Breast epithelium (tissue), 2 donors: Measurements from ENCODE around the genes MARVELD3, PHLPP2 and AP1G1.

- PRO-cap, result no peak
- RAMPAGE, long total RNA, 2 experiments, result start-site peak on the plus strand in 1 of 2 experiments, at chr16:71626204-71626219 at its widest, 42 reads per replicate
These were observed at the start of gene MARVELD3 for GRCh38 chr16:71625928-71626759. MARVELD3 (plus strand) TSS chr16:71626184.

DNA sequence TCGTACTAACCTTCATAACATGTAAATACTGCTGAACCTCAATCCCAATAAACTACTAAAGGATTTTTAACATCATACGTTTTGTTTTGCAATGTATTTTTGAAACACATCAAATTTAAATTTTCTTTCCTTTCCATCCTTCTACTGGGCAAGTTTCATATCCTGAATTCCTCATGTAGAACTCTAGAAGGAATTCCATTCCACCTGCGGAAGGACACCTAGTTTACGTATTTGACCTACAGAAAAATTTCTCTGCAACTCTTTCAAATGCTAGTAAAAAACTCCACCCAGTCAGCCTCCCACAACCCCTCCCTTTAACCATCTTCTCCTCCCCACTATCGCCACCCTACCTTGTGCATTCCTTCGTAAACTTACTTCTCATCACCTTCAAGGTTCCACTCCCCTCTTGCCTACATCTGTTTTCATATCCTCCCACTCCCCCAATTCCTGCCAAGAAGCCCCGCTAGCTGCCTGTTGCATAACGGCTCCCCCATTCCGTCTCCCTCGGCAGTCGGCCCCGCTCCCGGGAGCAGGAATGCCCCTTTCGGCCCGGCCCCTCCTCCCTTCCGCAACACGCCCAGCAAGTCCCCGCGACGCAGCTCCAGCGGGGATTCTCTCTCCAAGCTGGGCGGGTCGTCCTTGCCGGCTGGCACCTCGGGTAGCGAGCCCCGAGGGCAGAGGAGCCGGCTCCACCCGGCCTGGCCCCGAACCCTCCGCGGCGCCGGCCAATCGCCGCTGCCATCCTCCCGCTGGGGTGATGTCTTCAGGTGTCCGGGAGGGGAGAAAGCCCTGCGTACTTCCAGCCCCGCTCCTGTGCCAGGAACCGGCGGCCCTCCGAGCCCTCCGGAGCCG, 1.7 kb downstream of the PHLPP2 start:
- PRO-cap, result bidirectional peak, plus-strand start at position 766 of the sequence, minus-strand start at position 537 of the sequence
- RAMPAGE, long total RNA, 2 experiments, result no peak in any of the 2 experiments

GRCh38 chr16:71724674-71725136, at the start of gene PHLPP2:
PHLPP2 (minus strand) TSS chr16:71724701.
- PRO-cap, result no peak
- RAMPAGE, long total RNA, 2 experiments, result no peak in any of the 2 experiments

DNA sequence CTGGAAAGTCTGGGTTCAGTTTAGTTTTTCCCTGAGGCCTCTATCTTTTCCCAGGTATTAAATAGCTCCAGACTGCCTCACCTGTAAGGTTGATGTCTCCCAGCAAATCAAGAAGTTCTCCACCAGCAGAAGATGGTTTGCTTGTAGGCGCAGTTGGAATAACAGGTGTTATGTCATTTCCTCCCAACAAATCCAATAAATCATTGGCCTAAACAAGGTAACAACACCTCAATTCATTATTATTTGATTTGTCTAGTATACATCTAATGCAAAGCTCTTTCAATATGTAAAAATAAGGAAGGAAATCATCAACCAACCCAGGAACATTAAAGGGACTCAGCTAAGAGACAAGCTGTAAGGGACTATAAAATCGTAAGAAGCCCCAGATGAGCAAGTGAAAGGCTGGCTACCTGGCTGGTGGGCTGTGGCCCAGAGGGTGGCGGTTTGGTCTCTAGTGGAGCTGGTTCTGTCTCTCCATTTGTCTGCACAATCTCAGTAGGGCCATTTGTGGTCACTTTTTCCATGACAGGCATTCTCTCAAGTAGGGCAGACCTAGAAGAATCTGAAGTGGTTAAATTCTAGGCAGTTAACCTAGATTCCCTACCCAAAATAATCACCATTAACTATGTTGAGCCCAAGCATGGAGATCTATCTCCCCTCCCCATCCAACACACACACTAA, 20.7 kb upstream of the PHLPP2 start:
- PRO-cap, result no peak
- RAMPAGE, long total RNA, 2 experiments, result no peak in any of the 2 experiments

DNA sequence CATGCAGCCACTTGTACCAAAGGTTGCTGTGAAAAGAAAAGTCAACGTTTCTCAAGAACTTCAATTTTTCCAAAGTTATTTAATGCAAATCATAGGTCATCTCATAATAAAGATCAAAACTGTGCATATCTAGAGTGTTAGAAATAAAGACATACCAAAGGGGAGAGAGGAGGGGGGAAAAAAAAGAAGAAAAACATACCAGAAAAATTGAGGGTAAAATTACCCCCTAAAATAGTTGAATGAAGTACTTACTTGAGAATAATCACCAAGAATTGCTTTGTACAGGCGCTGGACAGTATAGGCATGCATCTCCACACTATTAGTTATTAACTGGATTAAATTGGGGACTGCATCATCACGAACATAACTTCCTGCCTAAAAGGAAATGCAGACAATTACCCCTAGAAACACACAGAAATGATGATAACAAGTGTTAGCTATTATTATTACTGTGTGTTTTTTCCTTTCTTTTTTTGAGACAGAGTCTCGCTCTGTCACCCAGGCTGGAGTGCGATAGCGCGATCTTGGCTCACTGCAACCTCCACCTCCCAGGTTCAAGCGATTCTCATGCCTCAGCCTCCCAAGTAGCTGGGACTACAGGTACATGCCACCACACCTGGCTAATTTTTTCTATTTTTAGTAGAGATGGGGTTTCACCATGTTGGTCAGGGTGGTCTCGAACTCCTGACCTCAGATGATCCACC, 25.6 kb upstream of the PHLPP2 start:
- PRO-cap, result no peak
- RAMPAGE, long total RNA, 2 experiments, result no peak in any of the 2 experiments

DNA sequence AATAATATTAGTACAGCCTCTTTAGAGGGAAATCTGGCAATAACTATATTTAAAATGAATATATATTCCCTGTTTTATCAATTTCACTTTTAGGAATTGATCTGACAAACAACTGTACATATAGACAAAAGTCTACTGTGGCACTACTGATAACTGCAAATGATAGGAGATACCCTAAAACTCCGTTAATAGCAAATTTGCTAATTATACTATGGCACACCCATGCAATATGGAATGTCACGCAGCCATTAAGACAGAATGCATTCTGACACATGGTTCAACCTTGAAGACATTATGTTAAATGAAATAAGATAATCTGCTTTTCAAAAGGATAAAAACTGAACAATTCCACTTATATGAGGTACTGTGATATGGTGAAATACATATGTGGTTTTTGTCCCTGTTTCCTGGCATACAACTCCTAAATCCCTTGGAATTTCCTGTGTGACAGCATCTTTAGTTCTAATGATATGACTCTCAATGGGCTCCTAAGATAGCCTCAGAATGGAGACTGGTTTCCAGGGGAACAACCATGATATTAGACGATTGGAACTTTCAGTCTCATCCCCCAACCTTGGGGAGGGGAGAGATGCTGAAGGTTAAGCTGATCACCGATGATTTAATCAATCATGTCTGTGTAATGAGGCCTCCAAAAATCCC, 37.6 kb upstream of the PHLPP2 start:
- PRO-cap, result no peak
- RAMPAGE, long total RNA, 2 experiments, result no peak in any of the 2 experiments

- PRO-cap, result unidirectional peak, minus-strand start at chr16:71808632; bidirectional peak, plus-strand start at chr16:71809338, minus-strand start at chr16:71808832
- RAMPAGE, long total RNA, 2 experiments, result no peak in any of the 2 experiments
These were observed at the start of gene AP1G1 for GRCh38 chr16:71808580-71809231. AP1G1 (minus strand) TSS chr16:71808834.

DNA sequence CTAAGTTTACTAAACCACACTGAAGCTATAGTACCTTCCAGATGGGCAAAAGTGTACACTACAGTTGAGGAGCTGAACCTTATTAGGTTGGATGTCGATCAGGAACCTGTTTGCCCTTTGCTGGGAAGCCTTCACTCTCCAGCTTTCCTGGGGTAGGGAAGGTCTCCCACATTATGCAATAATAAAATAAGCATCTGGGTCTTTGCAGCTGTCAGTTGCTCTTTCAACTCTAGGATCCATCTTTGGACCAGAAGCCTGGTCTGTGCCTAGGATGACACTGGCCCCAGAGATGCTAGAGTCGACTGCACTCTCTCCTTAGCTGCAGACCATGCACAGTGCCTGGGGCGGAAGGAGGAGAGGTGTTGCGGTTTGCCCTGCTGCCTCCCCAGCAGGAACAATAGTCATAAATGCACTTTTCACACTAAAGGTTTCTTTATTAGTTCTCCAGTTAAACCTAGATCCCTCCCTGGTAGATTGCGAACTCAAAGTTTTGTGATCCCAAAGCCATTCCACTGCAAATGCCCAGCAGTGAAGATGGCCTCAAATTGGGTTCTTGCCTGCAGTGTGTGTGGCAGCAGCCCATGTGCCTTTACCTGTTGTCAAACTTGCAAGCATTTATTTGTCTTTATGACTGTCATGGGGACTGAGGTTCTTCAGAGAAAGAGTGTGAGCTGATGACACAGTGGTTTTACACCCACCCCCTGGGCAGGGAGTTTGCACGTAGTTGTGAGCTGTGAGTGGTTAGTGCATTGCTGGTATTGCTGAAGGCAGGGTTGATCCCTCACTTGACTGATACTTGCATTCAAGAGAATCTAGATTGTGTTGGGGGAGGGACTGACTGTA, 10.2 kb downstream of the ATXN1L start:
- PRO-cap, result no peak
- RAMPAGE, long total RNA, 2 experiments, result no peak in any of the 2 experiments

- PRO-cap, result no peak
- RAMPAGE, long total RNA, 2 experiments, result no peak in any of the 2 experiments
These were observed 1.5 kb downstream of the IST1 start for GRCh38 chr16:71896562-71897470.

DNA sequence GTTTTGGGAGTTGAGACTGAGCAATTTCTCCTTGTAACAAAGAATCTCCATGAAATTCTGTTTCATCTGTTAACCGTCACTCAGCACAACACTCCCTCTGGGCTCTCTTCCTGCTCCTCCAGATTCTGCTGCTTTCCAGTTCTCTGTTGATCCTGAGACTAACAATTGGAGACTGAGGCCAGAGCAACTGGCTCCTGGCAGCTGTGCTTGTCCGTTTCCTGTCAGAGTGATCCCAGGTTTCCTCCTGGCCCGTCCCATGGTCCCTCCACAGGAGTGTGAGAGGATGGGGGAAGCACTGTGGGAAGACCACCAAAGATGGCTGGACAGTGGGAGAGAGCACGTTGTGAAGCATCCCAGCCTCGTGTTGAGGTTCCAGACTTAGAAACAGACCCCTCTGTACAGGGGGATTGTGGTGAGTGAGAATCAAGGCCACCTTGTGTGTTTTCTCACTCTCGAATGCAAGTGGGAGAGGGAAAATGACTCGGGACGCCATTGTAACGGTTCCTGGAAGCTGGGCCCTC, 32.6 kb downstream of the IST1 start:
- PRO-cap, result no peak
- RAMPAGE, long total RNA, 2 experiments, result no peak in any of the 2 experiments

GRCh38 chr16:72016190-72016794, 7.7 kb downstream of the DHODH start:
- PRO-cap, result no peak
- RAMPAGE, long total RNA, 2 experiments, result no peak in any of the 2 experiments

- PRO-cap, result no peak
- RAMPAGE, long total RNA, 2 experiments, result no peak in any of the 2 experiments
These were observed 11.4 kb upstream of the HP start for GRCh38 chr16:72042831-72043443.

GRCh38 chr16:72126741-72126965, 33.0 kb downstream of the DHX38 start:
- PRO-cap, result unidirectional peak, plus-strand start at chr16:72126819
- RAMPAGE, long total RNA, 2 experiments, result no peak in any of the 2 experiments

DNA sequence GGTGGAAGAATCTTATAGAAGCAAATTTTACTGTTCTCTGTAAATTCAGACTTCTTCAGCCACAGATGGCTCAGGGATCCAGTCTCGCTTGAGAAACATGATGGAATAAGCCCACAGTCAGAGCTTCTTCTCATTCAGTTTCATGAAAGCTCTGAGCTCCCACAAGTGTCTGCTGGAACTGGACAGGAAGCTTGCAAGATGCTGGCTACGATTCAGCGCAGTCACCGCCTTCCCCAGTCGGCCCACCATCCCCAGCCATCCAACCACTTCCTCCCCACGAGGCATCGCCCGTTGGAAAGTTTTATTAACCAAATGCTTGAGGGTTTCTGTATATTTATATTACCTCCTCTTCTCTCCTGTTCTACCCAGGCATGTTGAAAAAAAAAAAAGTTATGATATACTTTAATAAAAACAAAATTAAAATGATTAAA, 171.7 kb downstream of the ZFHX3 start:
- PRO-cap, result no peak
- RAMPAGE, long total RNA, 2 experiments, result no peak in any of the 2 experiments

DNA sequence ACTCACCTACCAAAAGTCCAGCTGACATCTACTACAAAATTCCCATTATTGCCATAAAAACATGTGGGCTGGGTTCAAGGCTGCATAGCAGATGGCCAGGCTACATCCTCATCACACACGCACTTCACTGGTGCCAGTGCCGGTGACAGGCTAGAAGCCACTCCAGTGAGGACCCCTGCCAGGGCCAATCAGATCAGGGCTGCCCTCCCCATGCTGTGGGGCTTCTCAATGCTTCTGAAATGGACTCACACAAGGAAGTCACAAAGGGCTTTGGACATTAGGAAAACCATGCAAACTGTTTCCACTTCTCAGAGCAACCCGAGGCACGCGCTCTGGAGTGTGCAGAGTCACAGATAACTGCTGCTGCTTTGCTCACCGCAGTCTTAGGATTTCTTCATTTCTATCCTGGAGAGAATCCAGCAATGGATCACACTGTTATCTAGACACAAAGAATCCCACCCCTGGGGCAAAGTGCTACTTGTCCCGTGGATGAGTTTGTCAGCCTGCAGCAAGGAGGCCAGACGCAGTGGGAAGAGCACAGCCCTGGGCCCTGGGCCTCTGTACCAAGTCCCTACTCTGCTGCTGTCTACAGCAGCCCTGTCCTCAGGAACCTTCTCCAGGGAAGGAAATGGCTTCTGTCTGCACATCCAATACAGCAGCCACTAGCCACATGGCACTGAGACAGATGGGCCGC, 169.6 kb downstream of the ZFHX3 start:
- PRO-cap, result no peak
- RAMPAGE, long total RNA, 2 experiments, result no peak in any of the 2 experiments

DNA sequence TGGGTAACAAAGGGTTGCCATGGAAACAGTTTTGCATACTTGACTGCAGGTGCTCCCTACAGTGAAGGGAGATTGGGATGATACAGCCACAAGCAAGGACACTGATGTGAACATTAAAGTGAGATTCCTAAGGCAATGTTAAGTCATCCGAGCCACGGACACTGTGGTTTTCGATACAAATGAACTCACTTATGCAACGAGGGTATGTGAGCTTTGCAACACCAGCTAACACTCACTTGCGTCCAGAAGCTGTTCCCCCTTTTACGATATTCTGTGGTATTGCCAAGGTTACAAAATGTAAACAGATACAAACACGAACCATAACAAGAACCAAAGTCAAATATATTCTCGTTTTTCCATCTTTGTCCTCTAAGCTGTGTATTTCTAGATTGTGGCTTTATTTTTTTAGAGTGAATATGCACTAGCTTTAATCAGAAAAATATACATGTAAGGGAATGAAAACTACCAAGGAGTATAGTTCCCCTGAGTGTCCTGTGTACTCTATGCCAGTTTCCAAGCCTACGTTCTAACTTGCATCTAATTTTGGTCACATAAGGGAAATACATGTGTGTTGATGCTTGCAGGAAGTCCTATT, 116.2 kb downstream of the ZFHX3 start:
- PRO-cap, result no peak
- RAMPAGE, long total RNA, 2 experiments, result no peak in any of the 2 experiments

- PRO-cap, result no peak
- RAMPAGE, long total RNA, 2 experiments, result no peak in any of the 2 experiments
These were observed 99.9 kb downstream of the ZFHX3 start for GRCh38 chr16:72947976-72948520.

DNA sequence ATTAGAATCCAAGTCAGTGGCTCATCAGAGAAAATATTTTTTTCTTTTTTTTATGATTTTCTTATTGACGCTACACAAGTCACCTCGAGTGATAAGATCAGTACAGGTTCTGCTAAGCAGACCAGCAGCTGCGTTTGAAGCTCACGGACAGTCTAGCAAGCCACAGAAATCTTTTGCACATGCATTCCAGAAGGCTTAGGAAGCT, 95.0 kb downstream of the ZFHX3 start:
- PRO-cap, result no peak
- RAMPAGE, long total RNA, 2 experiments, result no peak in any of the 2 experiments

GRCh38 chr16:72976250-72977044, 71.5 kb downstream of the ZFHX3 start:
- PRO-cap, result no peak
- RAMPAGE, long total RNA, 2 experiments, result no peak in any of the 2 experiments

DNA sequence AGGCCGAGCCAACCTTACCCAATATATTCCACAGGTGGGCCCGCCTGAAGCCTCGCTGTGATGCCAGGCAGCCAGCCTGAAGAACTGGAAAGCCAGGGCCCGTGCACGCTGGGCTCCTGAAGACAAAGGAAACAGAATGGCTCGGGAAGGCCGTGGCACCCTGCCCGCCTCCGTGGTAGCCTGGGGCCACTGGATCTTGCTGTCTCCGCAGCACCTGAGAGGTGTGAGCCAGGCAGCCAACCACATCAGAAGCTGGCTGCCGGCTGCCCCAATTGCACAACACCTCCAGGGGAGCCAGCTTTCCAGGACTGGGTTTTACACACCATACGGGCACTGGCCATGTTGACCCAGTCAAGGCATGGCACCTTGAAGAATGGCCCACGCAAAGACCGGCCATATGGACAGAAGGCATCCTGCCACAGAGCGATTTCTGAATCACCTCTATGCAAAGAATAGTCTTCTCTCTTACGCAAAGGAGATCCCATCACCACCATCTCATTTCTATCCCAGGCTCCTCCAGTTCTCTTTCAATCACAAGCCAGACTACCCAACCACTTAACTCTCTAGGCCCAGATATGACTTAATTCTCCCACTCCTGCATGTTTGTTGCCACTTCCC, 32.2 kb downstream of the ZFHX3 start:
- PRO-cap, result no peak
- RAMPAGE, long total RNA, 2 experiments, result no peak in any of the 2 experiments